Epidermal melanocyte (primary cell): ENCODE data around the genes C6, SELENOP and ZNF131.

DNA sequence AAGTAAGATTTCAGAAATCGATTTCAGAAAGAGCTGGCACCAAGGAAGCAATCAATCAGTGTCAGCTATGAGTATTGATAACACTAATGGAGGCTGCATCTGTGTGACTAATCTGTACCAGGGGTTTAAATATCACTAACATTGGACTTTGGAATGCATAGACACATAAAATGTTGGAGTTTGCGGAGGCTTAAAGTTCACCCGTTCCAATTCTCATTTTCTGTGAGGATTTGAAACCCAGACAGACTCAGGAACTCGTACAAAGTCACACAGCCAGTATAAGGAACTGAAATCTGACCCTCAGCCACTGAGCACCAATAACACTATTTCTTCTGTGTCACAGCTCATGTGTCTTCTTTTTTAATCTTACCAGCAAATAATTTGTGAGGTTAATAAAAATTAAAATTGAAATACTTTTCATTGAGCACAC lies 194.4 kb upstream of the PTGER4 start:
- RRBS: no CpG with 5 or more reads among the region's 4 CpGs

- RRBS: no CpG with 5 or more reads among the region's 1 CpG
These were observed 95.5 kb upstream of the PTGER4 start for GRCh38 chr5:40584223-40584600.

- RRBS: no CpG with 5 or more reads among the region's 6 CpGs
These were observed 3.0 kb downstream of the PTGER4 start for GRCh38 chr5:40682708-40683077.

- RRBS: no CpG with 5 or more reads among the region's 5 CpGs
These were observed 1.3 kb downstream of the TTC33 start for GRCh38 chr5:40754375-40754993.

DNA sequence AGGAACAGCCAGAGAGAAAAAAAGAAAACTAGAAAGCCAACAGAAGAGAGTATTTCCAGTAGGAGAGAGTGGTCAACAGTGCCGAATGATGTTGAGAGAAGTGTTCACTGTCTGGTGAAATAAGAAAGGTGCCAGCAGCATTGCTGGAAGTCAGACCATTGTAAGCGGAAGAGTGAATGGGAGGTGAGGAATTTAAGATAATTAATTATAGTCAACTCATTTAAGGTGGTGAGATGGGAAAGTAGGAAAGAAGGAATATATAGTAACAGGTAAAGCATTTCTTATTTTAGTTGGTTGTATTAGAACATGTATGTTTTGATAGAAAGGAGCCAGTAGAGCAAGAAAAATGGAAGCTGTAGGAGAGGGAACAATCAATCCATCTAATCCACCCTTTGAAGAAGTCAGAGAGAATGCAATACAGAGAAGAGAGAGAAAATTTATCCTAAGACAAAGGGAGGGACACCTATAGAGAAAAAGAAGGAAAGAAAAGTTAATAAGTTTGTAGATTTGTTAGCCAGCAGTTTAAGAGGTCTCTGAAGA lies 32.7 kb downstream of the C7 start:
- RRBS: no CpG with 5 or more reads among the region's 2 CpGs

GRCh38 chr5:41213307-41213840 lies at the start of gene C6:
Gene C6 (minus strand): TSS chr5:41213532.
- RRBS: no CpG with 5 or more reads among the region's 1 CpG

DNA sequence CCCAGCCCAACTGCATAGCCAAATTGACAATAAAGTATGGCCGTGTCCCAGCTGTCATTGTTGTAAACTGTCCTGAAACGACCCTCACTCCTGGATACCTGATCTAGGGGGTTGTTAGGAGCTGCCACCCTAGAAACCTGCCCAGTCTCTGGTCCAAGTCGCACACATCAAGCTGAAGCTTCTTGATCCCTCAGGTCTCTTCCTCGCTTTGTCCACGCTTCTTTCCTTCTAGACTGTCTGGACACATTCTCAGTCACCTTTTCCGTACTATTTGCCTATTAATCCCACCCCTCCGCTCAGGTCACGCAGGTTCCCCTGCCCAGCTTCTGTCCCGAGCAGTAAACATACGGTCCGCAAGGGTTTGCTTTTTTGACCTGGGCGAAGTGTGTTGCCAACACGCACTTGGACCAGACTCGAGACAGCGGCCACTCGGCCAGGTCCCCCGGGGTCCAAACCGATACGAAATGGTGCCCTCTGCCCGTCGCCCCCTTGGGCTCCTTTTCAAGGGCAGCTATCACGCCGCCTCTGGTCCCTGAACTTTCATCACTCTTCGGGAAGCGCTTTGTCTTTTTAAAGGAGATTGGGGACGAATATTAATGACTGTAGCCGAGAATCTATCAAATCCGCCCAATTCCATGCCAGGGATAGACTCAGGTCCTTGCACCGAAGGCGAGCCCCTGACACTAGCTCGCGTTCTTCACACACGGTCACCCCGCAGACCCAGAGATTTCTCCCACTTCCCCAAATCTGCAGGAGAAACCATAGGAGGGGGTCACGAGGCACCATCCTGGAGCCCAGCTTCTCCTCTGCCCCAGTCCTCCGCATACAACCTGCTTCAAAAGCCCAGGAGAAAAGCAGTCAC lies 820 bp downstream of the PLCXD3 start:
- RRBS: no CpG with 5 or more reads among the region's 36 CpGs

DNA sequence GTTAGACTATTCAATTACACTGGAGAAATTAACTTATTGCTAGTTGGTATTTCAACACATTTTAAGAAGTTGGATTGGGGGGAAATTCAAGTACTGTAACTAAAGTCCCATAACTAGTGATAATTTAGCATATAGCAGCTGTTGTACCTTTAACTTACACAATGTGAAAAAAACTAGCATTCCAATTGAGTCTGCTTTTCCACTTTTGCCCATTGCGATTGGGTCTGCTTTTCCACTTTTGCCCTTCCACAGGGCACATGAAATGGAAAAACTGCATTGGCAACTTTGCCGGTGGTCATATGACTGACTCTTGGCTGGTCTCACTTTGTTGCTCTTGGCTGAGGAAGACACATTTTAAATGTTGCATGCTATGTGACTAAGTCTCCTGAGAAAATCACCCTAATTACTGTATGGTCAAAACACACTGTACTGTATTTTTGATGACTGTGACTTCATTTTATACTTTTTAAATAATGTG lies 1.5 kb upstream of the OXCT1 start:
- RRBS: no CpG with 5 or more reads among the region's 2 CpGs

DNA sequence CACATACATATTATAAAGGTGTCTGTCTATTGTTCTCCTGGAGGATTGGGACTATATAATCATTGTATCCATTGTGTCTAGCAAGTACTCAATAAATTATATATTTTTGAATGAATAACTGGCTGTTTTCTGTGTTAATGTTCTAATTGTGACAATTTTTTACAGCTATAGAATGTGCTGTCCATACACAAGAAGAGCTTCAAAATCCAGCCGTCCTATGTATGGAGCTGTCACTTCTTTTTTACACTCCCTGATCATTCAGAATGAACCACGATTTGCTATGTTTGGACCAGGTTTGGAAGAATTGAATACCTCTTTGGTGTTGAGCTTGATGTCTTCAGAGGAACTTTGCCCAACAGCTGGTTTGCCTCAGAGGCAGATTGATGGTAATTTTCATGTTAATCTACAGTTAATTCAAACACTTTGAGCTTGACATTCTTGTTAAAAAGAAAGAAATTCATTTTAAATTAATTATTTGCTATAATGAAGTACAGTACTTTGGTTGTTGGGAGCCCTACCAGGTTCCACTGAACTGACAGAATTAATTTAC lies 4.5 kb downstream of the FBXO4 start:
- RRBS: no CpG with 5 or more reads among the region's 2 CpGs

- RRBS: no CpG with 5 or more reads among the region's 7 CpGs
These were observed 11.4 kb downstream of the FBXO4 start for GRCh38 chr5:41936271-41937128.

DNA sequence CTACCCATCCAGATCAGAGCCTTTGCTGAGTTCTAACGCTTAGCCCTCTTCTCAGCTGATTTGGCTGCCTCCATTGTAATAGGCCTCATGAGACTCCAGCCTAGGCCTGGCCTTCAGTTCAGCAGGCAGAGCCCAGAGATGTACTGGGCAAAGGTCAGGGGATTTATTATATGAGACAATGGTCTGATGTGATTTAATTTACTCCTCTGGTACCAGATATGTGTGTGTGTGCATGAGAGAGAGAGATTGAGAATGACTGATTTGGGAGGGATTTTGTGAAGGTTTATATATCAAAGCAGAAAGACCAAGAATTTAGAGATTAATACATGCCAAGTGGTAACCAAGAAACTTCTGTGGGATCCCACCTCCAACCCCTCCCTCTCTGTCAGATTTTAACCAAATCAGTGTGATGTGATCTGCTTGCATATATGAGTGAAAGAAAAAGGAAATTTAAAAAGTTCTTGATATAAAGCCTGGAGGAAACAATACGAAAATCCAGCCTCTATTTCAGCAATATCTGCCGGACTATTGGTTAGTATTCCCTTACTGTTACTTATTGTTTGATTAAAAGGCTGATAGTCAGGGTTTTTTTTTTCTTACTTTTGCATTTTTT lies 124.9 kb downstream of the GHR start:
- RRBS: no CpG with 5 or more reads among the region's 3 CpGs

GRCh38 chr5:42581249-42581775 lies 158.1 kb downstream of the GHR start:
- RRBS: no CpG with 5 or more reads among the region's 5 CpGs

DNA sequence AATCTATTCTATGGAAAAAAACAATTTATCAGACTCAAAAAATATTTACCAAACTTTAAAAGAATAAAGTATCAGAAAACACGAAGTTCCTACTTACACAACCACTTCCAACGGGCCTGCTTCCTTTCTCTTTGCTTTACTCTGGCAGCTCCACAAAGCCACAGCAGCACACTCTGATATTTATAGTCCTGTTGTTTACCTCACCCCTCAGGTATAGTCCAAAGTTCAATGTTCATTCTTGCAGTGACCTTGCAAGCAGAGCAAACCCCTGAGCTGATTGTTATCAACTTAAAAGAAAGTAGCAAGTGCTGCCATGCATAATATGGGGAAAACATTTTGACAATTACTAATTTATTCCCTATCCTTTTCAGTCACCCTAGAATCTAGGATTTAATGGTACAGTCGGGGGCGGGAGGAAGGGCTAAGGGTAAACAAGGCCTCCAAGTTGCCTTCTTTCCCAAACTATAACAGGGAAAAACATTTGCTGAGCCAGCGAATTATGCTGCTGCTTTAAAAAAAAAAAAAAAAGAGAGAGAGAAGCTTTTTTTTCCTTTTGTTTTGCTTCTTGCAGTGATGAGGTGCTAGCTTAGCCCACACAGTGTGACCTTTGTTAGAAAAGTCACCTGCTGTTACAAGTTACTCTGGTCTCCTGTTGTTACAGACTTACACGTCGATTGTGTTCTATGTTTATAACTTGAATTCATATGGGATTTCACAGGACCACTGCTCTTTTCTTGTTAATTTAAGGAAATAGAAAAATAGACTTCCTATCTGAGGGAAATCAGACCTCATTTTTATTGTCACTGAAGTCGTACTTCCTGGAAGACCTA lies at the start of gene SELENOP:
SELENOP (minus strand) TSS at position 154 of the 830 bp plus-strand sequence.
- RRBS: no CpG with 5 or more reads among the region's 8 CpGs

DNA sequence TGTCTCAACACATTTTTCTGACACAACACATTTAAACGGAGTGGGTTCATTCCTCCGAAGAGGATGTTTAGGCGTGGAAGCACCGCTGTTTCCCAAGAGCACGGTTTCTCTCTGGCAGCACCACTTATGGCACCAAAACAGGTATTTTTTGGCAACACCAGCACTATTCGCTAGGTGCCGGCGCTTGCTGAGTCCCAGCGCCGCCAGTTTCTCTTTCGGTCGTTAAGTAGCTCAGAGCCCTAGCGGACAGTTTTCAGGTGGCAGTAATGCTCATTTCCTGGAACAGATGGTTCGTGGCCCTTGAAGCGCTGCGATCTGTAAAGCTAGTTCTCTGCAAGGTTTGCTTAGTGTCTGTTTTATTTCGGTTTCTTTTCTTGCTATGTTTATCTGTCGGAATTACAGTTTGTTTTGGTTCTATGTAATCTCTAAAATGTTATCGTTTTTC lies 20.1 kb downstream of the ANXA2R start:
- RRBS: no CpG with 5 or more reads among the region's 19 CpGs

GRCh38 chr5:43020403-43020799 lies 19.7 kb downstream of the ANXA2R start:
- RRBS: no CpG with 5 or more reads among the region's 11 CpGs

DNA sequence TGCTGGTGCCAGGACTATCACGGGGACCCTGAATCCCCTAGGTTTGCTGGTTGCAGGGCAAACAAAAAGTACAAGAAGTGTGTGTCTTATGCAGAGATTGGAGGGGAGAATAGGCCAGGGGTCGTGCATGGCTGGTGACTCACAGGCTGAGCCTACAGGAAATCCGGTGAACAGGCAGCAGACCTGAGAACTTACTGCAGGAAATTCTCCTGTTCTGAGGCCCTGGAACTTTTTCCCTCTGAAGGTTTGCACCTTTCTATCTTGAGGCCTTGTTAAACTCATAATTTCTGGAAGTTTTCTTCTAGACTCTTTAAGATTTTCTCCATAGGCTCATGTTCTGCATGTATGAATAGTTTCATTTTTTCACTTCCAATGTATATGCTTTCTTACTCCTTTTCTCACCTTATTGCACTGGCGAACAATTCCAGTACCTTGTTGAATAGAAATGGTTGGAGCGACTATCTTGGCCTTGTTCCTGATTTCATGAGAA lies 5.4 kb downstream of the ANXA2R start:
- RRBS: no CpG with 5 or more reads among the region's 5 CpGs

GRCh38 chr5:43063779-43064378 lies 23.8 kb upstream of the ANXA2R start:
- RRBS: no CpG with 5 or more reads among the region's 17 CpGs

- RRBS: 2% methylated on average over 25 of the region's 57 CpGs
These were observed at the start of gene ZNF131 for GRCh38 chr5:43120642-43121274. Gene ZNF131 (plus strand): TSS chr5:43120914.

DNA sequence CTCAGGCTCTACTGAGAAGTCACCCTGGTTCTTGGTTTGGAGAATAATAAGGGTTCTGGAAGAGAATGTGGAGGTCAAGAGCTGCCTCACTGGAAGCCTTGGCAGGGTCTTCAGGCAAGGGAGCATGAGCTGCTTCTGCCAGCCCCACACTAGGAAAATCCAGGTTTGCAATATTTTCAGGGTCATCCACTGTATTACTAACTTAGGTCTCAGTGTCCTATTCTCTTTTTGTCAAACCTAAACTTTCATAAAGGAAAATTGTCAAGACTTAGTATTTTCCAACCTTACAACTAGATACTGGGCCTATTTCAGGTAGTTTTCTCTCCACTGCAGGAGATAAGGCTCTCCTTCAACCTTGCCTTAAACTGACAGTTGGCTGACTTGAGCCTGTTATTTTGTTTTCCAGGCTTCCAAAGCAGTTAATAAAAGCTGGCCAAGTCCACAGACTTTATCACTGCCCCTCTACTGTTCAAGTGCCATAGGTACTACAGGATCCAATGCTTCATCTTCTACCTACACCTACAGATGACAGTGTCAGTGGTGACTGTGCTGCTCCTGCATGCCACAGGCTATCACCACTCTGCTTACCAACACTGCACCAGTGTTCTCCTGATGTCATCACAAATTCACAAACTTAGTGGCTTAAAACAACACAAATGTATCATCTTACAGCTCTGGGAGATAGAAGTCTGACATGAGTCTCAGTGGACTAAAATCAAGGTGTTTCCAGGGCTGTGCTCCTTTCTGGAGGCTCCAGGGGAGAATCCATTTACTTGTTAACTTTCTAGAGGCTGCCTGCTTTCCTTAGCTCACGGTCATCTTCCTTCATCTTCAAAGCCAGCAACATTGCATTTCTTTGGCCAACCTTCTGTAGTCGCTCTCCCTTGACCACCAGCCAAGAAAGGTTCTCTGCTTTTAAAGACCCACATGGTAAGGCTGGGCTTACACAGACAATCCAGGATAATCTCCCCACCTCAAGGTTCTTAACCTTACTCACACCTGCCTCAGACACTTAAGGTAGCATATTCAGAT lies 26.6 kb downstream of the HMGCS1 start:
- RRBS: no CpG with 5 or more reads among the region's 2 CpGs

- RRBS: 4% methylated on average over 9 of the region's 65 CpGs
These were observed 15.3 kb downstream of the CCL28 start for GRCh38 chr5:43396544-43397648.